ENCODE results near the genes POTEH, CCT8L2, GAB4, MICAL3 and TMEM191B.

DNA sequence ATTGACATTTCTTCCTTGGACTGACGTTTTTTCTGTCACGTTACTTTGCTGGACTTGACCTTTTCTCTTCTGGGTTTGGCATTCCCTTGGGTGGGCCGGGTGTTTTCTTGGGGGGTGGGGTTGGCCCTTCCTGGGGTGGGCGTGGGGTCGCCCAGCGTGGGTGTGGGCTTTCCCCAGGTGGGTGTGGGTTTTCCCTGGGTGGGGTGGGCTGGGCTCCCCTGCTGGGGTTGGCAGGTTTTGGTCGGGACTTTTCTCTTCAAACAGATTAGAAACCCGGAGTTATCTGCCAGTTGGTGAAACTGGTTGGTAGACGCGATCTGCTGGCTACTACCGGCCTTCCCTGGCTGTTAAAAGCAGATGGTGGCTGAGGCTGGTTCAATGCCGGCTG, at the start of gene POTEH:
TSS of gene POTEH (plus strand) at position 306 of the 388 bp plus-strand sequence.
- PRO-cap, 3 experiments: no peak in any of the 3 experiments
- RAMPAGE, long total RNA, 2 experiments: no peak in any of the 2 experiments
- RRBS: no CpG with 5 or more reads among the region's 12 CpGs

DNA sequence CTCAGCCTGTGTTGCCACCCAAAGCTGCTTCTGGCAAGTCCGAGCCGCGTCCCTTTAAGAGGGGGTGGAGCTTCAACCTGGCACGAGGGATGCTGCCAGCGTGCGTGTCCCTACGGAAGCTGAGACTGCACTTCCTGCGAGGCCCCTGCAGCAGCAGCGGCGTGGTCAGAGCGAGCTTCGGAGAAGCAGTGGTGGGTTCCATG, 94.9 kb downstream of the POTEH start:
- PRO-cap, 3 experiments: no peak in any of the 3 experiments
- RAMPAGE, long total RNA, 2 experiments: no peak in any of the 2 experiments
- RRBS: no CpG with 5 or more reads among the region's 12 CpGs

DNA sequence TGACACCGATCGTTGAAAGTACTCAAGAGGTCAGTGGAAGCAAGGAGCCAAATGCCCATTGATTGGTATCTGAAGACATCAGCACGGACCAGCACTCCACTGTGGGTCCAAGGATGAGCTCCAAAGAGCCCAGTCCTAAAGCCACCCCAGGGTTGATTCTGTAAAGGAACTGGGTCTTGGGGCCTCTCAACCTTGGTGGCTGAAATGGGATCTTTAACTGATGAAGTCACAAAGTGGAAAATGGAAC, at the start of gene CCT8L2:
TSS of gene CCT8L2 (minus strand) at position 191 of the 247 bp plus-strand sequence.
- PRO-cap, 3 experiments: no peak in any of the 3 experiments
- RAMPAGE, long total RNA, 2 experiments: no peak in any of the 2 experiments
- RRBS: no CpG with 5 or more reads among the region's 3 CpGs

DNA sequence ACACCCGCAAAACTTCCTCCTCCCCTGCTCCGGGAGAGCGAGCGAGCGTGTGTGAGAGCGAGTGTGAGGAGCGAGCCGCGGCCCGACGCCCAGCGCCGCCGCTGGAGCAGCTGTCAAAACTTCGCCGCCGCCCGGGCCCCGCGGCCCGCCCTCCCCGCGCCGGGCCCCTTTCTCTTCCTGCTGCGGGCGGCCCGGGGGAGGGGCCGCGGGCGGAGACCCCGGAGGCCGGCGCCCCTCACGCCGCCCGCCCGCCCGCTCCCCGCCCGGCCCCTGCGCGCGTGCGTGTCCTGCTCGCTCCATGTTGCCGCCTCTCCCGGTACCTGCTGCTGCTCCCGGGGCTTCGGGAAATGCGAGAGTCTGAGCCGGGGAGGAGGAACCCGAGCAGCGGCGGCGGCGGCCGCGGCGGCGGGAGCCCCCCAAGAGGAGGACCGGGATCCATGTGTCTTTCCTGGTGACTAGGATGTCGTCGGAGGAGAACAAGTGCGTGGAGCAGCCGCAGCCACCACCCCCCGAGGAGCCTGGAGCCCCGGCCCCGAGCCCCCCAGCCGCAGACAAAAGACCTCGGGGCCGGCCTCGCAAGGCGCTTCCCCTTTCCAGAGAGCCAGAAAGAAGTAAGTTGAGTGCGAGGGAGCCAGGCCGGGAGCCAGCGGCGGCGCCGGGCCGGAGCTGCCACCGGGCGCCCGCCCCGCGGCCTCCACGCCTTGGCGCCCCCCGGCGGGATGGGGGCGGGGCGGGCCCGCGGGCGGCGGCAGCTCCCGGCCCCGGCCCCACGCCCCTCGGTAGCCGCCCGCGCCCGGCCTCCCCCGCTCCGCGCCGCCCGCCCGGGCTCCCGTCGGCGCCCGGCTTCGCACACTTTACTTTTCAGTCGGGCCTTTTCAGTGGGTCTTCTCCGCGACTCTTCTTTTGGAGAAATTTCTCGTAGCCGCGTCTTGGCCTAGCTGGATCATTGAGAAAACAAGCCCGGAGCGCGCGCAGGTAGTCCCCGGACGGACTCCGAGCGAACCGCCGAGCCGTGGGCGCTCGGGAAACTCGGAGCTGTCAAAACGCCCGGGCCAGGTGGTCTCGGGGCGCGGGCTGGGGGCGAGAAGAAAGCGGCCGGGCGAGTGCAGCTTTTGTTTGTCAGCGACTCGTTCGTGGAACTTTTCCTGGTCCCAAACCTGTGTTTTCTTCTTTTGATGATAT, 9.4 kb upstream of the CCT8L2 start:
- PRO-cap, 3 experiments: peak in 3 of 3 experiments; most common plus-strand start position 185 of the sequence (in 1); most common minus-strand start position 152 of the sequence (in 1)
- RAMPAGE, long total RNA, 2 experiments: start-site peak on the plus strand in 2 of 2 experiments, centred at positions 268 to 289 of the sequence, 23 to 49 reads per replicate
- RRBS: 2% methylated on average over 47 of the region's 146 CpGs

DNA sequence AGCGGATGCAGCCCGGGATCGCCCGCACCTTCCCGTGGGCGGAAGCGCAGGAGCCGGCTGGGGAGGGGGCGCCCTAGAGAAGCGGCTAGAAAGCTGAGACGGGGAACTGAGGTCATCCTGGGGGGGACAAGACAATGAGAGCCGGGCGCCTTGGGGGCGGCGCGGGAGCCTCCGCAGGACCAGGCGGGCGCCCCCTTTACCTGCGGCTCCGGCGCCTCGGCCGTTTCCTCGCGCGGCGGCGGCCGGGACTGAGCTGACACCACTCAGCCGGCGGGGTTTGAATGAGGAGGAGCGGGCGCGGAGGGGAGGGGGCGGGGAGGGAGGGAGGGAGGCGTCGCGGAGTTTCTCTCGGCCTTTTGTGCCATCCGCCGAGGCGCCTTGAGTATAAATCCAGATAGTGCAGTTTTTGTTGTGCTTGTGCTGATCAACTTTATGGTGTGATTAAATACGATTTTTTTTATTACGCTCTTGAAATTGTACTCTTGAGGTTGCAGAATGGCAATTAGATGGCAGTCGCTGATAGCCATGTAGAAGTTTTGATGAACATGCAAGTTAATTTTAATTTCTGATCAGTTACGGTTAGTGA, 17.4 kb upstream of the CCT8L2 start:
- PRO-cap, 3 experiments: no peak in any of the 3 experiments
- RAMPAGE, long total RNA, 2 experiments: no peak in any of the 2 experiments
- RRBS: 12% methylated on average over 5 of the region's 47 CpGs

- PRO-cap, 3 experiments: no peak in any of the 3 experiments
- RAMPAGE, long total RNA, 2 experiments: no peak in any of the 2 experiments
- RRBS: 34% methylated on average over 5 of the region's 15 CpGs
These were observed at the start of gene GAB4 for GRCh38 chr22:17008146-17008382. TSS of gene GAB4 (minus strand) at chr22:17008222.

DNA sequence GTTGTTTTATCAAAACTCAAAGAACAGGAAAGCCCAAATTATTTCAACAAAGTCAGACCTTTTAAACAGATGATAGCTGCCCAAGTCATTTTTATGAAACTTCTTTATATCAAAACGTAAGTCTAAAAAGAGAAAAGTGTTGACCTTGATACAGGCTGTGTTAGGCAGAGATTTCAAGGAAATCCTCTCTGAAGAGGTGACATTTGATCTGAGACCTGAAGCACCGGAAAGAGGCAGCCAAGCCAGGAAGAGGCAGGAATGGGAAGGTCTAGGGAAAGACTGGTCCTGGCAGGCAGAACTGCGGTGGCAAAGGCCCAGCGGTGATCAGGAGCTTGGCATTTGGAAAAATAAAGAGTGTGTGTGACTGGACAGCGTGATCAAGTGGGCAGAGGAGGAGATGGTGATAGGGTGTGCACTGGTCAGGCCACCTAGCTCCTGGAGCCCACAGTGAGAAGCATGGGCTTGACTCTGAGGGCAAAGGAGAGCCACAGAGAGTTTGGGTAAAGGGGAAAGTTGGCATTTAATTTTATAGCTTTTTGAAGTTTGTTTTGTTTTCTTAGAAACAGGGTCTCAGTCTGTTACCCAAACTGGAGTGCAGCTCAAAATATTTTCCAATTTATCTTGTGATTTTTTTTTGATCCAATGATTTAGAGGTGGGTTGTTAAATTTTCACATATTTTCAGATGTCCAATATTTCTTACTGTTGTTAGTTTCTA, 27.3 kb upstream of the GAB4 start:
- PRO-cap, 3 experiments: no peak in any of the 3 experiments
- RAMPAGE, long total RNA, 2 experiments: no peak in any of the 2 experiments
- RRBS: no CpG with 5 or more reads among the region's 5 CpGs

GRCh38 chr22:17117843-17118338, 3.3 kb downstream of the TMEM121B start:
- PRO-cap, 3 experiments: peak in 1 of 3 experiments; most common plus-strand start chr22:17118096 (in 1)
- RAMPAGE, long total RNA, 2 experiments: no peak in any of the 2 experiments
- RRBS: no CpG with 5 or more reads among the region's 4 CpGs

DNA sequence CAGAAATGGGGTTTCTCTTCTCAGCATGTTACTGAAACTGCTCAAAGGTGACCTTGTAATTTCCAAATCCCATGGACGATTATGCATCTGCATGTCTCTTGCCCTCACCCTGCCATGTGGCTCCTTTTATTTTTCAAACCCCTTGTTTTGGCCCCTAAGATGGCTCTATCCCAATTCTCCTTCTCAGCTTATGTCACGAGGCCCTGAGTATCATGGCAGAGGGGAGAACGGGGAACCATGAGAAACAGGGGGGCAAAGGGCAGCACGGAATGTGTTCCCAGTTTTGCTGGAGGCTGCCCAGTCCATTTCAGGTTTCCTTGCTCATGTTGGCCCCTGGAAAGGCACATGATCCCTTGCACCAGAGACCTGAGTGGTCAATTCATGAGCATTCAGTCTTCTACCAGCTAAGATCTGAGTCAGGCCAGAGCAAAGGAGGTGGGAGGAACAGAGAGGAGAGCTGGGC, 16.1 kb downstream of the ADA2 start:
- PRO-cap, 3 experiments: peak in 1 of 3 experiments; most common plus-strand start position 280 of the sequence (in 1)
- RAMPAGE, long total RNA, 2 experiments: no peak in any of the 2 experiments
- RRBS: no CpG with 5 or more reads among the region's 4 CpGs

DNA sequence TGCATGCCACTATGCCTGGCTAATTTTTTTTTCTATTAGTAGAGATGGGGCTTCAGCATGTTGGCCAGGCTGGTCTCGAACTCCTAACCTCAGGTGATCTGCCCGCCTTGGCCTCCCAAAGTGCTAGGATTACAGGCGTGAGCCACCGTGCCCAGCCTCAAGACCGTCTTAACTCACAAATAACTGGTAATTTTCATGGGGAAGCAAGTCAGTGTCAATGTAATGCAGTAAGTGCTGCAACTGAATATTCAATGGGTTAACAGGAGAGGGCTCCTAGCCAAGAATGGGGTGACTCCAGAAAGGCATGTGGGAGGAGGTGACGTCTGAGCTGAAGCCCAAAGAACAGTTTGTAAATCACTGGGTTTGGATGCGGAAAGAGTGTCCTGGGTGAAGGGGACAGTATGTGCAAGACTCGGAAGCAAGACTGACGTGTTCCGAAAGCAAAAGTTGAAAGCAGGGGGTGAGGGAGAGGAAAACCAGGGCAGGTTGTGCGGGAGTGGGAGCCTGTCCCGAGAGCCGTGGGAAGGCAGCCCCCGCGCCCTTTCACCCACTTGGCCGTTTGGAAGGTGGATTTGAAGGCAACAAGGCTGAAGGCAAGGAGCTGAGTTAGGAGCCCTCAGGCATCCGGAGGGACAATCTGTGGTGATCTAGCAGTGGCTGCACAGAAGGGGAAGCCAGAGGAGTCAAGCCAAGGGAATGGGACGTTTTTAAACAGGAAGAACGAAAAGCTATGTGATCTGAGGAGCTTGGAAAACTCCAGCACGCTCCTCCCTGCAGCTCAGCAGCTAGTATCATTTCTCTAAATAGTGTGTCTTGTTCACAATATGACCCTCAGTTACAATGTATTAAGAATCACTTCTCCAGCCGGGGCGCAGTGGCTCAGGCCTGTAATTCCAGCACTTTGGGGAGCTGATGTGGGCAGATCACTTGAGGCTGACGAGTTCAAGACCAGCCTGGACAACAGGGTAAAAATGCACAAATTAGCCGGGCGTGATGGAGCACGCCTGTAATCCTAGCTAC, 7.6 kb downstream of the SLC25A18 start:
- PRO-cap, 3 experiments: peak in 3 of 3 experiments; most common plus-strand start position 402 of the sequence (in 2); most common minus-strand start position 790 of the sequence (in 2)
- RAMPAGE, long total RNA, 2 experiments: no peak in any of the 2 experiments
- RRBS: no CpG with 5 or more reads among the region's 26 CpGs

DNA sequence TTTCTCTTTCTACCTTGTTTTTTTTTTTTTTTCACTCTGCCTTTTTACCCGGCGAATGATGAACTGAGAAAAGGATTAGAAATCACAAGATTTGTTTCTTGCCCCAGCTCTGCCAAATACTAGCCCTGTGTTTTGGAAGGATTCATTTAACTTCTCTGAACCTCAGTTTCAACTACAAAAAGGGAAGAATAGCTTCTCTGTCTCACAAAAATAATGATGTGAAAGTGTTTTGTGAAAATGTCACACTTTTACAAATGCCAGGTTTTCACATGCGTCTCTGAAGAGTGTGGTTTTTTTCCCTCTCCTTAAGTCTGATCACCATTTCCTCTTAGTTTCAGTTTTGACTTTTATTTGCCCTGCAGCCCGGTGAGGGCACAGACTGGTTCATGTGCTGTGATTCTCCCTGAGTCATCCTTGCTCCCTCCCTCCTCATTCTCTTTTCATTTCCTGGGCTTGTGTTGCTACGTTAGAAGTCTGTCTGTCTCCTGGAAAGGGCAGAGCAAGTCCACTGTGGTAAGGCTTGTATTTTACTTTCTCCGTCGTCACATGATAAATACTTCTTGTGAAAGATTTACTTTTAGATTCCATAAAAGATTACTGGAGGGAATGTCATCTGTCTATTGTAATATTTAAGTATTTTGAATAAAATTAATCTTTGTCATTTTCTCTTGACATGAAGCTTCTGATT, 67.8 kb downstream of the BID start:
- PRO-cap, 3 experiments: peak in 2 of 3 experiments; most common plus-strand start position 473 of the sequence (in 1); most common minus-strand start position 416 of the sequence (in 2)
- RAMPAGE, long total RNA, 2 experiments: no peak in any of the 2 experiments
- RRBS: no CpG with 5 or more reads among the region's 7 CpGs

GRCh38 chr22:17778302-17778811, 4.1 kb upstream of the BID start:
- PRO-cap, 3 experiments: no peak in any of the 3 experiments
- RAMPAGE, long total RNA, 2 experiments: no peak in any of the 2 experiments
- RRBS: 96% methylated on average over 7 of the region's 22 CpGs

GRCh38 chr22:17785066-17785572, 10.8 kb upstream of the BID start:
- PRO-cap, 3 experiments: no peak in any of the 3 experiments
- RAMPAGE, long total RNA, 2 experiments: no peak in any of the 2 experiments
- RRBS: 77% methylated on average over 6 of the region's 26 CpGs

GRCh38 chr22:17870600-17870799, 96.2 kb upstream of the BID start:
- PRO-cap, 3 experiments: no peak in any of the 3 experiments
- RAMPAGE, long total RNA, 2 experiments: no peak in any of the 2 experiments
- RRBS: no CpG with 5 or more reads among the region's 4 CpGs

DNA sequence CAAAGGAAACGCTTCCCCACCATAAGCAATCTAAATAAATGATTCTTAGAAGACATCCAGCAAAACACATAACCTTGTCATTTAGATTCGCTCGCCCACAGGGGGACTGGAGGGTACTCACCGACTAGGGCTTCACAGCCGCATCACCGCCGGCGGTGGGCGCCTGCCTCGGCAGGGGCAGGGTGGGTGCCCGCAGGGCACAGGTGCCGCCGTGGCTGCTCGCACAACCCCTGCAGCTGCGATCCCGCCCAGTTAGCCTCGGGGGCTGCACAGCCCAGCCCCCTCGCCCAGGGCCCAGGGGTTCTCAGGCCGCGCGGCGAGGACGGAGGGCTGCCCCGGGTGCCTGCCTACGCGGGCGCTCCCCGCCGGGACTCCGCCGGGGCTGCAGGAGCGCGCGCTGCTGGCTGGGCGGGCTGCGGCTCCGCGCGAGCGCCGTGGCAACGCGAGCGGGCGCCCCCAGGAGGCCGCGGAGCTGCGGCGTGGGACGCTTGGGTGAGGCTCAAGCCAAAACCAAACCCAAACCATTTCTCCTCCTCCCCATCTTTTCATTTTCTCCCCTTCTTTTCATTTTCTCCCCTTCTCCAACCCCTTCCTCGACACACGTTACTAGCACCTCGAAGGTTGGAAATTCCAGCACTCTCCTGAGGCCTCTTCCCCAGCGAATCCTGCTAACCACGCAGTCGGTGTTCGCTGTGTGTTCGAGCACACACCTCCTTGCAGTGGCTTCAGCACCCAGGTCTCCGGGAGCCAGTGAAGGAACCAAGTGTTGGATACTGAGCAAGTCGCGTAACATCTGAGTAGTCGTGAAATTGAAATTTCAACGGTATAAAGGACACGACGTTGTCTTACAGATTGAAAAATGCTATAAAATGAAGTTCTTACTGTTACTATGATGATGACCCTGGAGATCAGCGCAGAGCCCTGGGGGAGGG, at the start of gene MICAL3:
TSS of gene MICAL3 (minus strand) at position 402 of the 932 bp plus-strand sequence.
- PRO-cap, 3 experiments: peak in 3 of 3 experiments; most common plus-strand start position 459 of the sequence (in 2); most common minus-strand start position 375 of the sequence (in 3)
- RAMPAGE, long total RNA, 2 experiments: start-site peak on the minus strand in 1 of 2 experiments, centred at position 923 of the sequence, 36 reads per replicate
- RRBS: no CpG with 5 or more reads among the region's 66 CpGs

- PRO-cap, 3 experiments: peak in 3 of 3 experiments; most common plus-strand start chr22:18057980 (in 1); most common minus-strand start chr22:18057753 (in 3)
- RAMPAGE, long total RNA, 2 experiments: no peak in any of the 2 experiments
- RRBS: no CpG with 5 or more reads among the region's 5 CpGs
These were observed 20.2 kb upstream of the PEX26 start for GRCh38 chr22:18057480-18058104.

DNA sequence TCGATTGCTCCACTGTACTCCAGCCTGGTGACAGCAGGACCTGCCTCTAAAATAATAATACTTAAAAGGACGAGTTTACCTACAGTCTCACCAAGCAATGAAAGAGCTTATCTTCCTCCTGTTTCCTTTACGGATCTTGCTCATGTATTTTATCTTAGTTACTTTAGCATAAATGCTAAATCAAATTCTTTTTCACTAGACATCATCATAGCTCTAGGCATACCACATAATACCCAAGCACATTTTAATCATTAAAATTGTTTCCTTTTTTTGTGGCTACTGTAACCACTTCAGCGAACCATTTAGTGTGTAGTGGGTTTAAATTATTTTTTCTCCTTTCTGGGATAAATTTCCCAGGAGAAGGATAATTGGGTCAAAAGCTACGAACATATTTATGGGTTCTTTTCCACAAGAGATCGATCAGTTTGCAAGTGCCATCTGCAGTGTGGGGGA, at the start of gene TMEM191B:
TSS of gene TMEM191B (plus strand) at position 419 of the 453 bp plus-strand sequence.
- PRO-cap, 3 experiments: no peak in any of the 3 experiments
- RAMPAGE, long total RNA, 2 experiments: no peak in any of the 2 experiments
- RRBS: no CpG with 5 or more reads among the region's 6 CpGs

GRCh38 chr22:18527837-18528348, 291 bp downstream of the TMEM191B start:
- PRO-cap, 3 experiments: no peak in any of the 3 experiments
- RAMPAGE, long total RNA, 2 experiments: start-site peak on the plus strand in 2 of 2 experiments, at chr22:18528046-18528130 at its widest, 90 to 394 reads per replicate
- RRBS: no CpG with 5 or more reads among the region's 47 CpGs

DNA sequence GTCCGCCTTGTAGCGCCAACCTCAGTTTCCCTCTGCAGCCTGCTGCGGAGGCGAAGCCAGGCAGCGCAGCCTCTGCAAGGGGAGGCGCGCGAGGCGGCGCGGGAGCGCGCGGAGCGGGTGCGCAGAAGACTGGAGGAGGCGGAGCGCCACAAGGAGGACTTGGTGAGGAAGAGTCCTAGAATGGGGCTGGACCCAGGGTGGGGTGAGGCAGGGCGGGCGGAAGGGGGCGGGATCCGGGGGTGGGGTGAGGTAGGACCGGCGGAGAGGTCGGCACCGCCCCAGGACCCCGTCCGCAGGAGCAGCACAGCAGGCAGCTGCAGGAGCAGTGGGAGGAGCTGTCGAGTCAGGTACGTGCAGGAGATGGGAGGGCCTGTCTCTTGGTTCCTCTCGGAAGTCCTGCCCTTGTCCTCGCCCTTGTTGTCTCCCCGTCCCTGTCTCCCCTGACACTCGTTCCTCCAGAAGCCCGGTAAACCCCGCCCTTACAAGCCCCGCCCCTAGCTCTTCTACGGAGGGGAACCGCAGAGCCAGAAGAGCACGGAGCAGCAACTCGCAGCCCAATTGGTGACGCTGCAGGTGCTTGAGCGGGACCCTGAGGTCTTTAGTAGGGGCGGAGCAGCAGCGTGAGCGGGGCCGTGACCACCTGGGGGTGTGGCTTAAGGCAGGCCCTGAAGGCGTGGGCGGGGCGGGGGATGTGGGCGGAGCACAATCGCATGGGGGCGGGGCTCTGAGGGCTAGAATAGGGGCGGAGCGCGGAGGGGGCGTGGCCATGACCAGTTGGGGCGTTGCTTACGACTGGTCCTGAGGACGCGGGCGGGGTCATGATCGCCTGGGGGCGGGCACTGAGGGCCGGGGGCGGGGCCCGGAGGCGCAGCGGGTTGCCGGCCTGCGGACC, 1.2 kb downstream of the TMEM191B start:
- PRO-cap, 3 experiments: peak in 2 of 3 experiments; most common plus-strand start position 229 of the sequence (in 1); most common minus-strand start position 442 of the sequence (in 2)
- RAMPAGE, long total RNA, 2 experiments: no peak in any of the 2 experiments
- RRBS: no CpG with 5 or more reads among the region's 71 CpGs

DNA sequence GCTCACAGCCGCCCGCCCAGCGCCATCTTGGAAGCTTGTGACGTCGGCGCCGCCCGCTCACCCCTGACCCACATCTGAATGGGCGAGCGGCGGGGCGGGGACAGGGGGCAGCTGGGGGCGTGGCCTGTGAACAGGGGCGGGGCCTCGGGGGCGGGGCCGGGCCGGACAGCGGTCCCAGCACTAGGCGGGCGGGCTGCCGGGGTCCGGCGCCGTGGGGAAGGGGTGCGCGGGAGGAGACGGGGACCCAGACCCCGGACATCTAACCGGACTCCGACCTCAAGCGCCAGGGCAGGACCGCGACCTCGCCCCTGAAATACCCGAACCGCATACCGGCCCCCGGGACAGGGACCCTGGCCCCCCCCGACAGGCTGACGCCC, 33.8 kb downstream of the RIMBP3 start:
- PRO-cap, 3 experiments: peak in 2 of 3 experiments; most common plus-strand start position 183 of the sequence (in 2)
- RAMPAGE, long total RNA, 2 experiments: no peak in any of the 2 experiments
- RRBS: no CpG with 5 or more reads among the region's 41 CpGs

Measured in testis (tissue), 5 donors.